A172 (cell line): ENCODE measurements around the genes SLFN14, HEATR9, CCL16 and LHX1.

DNA sequence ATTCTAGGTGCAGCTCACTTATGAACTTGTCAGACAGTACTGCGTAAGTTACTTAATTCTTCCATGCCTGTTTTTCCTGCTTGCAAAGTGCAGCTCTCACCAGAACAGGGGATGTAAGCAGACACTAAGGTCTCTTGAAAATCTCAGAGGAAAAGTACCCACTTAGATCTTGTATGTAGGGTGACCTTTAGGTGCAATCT lies 38.7 kb downstream of the LIG3 start:
- RAMPAGE, long total RNA: no peak

GRCh38 chr17:35059898-35060459 lies 3.5 kb downstream of the RFFL start:
- RAMPAGE, long total RNA: no peak

GRCh38 chr17:35088938-35089607 lies 25.6 kb upstream of the RFFL start:
- RAMPAGE, long total RNA: no peak

GRCh38 chr17:35160697-35161199 lies 13.1 kb downstream of the UNC45B start:
- RAMPAGE, long total RNA: no peak

- RAMPAGE, long total RNA: no peak
Observed at GRCh38 chr17:35241983-35242811, 675 bp upstream of the SLFN5 start.

- RAMPAGE, long total RNA: no peak
Observed at GRCh38 chr17:35479932-35480414, 31.4 kb upstream of the SLFN13 start.

GRCh38 chr17:35560746-35561287 lies at the start of gene SLFN14:
Gene SLFN14 (minus strand): TSS chr17:35560819.
- RAMPAGE, long total RNA: no peak

- RAMPAGE, long total RNA: no peak
Observed at GRCh38 chr17:35608080-35608559, 21.0 kb downstream of the AP2B1 start.

- RAMPAGE, long total RNA: no peak
Observed at GRCh38 chr17:35774332-35775172, 13.9 kb downstream of the C17orf50 start.

GRCh38 chr17:35786798-35787611 lies 8.4 kb downstream of the MMP28 start:
- RAMPAGE, long total RNA: no peak

- RAMPAGE, long total RNA: no peak
Observed at GRCh38 chr17:35868733-35869038, at the start of gene HEATR9. Gene HEATR9 (minus strand): TSS chr17:35868891.

DNA sequence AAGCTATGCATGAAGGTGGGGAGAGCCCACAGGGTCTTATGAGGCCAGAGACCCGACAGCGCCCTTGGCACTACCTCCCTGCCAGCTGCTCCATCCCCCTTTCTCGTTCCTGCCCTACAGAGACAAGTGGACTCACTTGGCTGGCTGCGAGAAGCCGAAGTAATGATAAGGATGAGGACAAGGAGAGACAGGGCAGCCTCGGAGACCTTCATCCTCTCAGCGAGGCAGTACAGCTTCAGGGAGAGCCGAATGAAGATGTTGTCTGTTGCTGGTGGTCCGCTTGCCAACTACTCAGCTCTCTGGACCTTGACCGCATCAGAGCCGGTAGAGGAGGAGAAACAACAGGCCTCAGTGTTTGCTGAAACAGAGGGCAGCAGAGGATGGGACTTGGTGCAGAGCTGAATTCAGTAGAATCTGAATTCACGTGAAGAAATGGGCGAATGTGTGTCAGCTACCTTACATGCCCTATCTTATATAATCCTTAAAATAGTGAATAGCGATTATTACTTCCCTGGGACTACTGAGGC lies at the start of gene CCL16:
TSS of gene CCL16 (minus strand) at position 289 of the 527 bp plus-strand sequence.
- RAMPAGE, long total RNA: no peak

GRCh38 chr17:36128707-36128906 lies 25.0 kb downstream of the CCL4 start:
- RAMPAGE, long total RNA: no peak

GRCh38 chr17:36187814-36188377 lies 8.7 kb downstream of the CCL3L3 start:
- RAMPAGE, long total RNA: no peak

- RAMPAGE, long total RNA: no peak
Observed at GRCh38 chr17:36188762-36189289, 7.7 kb downstream of the CCL3L3 start.

DNA sequence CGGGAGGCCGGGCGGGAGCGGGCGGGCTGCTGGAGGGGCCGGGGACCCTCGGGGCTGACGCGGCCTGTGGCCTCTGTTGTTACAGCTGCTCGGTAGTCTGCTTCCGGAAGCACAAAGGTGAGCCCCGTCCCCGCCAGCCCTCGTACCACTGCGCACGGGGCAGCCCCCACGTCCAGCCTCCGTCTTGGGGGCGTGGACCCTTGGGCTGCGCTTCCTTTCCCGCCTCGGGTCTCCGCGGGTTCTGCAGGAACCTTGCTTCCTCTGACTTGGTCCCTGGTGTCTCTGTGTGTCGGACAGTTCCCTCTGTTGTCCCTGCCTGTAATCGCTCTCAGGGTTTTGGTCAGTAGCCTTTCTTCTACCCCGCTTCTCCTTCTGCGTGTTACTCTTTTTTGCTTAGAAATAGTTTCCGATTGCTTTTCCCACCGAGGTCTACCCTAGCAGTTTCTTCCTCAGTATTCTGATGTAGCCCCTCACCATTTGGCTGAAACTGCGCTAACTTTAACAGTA lies 422 bp downstream of the ZNHIT3 start:
- RAMPAGE, long total RNA: no peak

DNA sequence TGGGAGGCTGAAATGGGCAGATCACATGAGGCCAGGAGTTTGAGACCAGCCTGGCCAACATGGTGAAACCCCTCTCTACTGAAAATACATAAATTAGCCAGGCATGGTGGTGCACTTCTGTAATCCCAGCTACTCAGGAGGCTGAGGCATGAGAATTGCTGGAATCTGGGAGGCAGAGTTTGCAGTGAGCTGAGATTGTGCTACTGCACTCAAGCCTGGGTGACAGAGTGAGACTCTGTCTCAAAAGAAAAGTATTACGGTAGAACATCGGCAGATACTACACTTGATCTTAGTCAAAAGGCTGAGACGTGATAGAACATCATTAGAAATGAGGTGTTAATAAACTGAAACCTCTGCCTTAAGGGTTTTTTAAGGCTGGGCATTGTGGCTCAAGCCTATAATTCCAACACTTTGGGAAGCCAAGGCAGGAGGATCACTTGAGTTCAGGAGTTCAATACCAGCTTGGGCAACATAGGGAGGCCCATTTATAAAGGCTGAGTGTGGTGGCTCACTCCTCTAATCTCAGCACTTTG lies 20.8 kb upstream of the DHRS11 start:
- RAMPAGE, long total RNA: no peak

GRCh38 chr17:36937465-36937960 lies at the start of gene LHX1:
Gene LHX1 (plus strand): TSS chr17:36937475.
- RAMPAGE, long total RNA: no peak

DNA sequence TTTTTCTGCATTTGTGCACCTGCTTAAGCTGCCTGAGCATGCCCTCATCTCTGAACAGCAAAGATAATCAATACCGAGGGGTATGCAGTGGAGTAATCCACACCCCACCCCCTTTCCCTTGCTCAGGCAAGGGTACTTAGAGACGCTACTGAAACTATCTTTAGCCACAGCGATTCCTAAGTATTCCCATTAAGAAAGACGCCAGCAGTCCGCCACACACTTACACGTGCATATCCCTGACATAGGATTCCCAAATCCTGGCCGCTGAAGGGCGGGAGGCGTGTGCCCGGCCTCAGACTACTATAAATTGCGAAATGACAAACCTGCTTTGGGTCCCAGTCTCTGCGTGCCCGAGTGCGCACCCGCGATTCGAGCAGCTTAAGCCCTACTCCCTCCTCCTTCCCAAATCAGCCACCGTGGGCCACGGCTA lies 479 bp upstream of the AATF start:
- RAMPAGE, long total RNA: no peak

DNA sequence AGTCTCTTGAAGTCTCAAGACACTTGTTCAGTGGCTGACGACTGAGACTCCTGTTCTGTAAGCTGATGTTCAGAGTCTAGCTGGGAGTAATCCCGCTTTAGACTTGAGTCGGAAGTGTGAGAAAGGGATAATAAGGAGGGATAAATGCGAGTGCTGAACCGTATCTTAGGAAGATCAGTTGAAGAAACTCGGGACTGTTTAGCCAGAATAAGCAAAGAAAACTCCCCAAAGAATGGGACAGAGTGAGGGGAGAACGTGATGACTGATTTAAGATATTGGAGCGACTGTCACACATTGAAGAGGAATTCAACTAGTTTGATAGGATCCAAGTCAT lies 873 bp downstream of the AATF start:
- RAMPAGE, long total RNA: no peak